Ovary (tissue), 7 donors: ENCODE results near the genes CD24 and SOBP.

GRCh38 chr6:106798971-106800017 is 169.9 kb downstream of the QRSL1 start:
- PRO-cap, 7 experiments: no peak in any of the 7 experiments
- RAMPAGE, long total RNA, 2 experiments: no peak in any of the 2 experiments

DNA sequence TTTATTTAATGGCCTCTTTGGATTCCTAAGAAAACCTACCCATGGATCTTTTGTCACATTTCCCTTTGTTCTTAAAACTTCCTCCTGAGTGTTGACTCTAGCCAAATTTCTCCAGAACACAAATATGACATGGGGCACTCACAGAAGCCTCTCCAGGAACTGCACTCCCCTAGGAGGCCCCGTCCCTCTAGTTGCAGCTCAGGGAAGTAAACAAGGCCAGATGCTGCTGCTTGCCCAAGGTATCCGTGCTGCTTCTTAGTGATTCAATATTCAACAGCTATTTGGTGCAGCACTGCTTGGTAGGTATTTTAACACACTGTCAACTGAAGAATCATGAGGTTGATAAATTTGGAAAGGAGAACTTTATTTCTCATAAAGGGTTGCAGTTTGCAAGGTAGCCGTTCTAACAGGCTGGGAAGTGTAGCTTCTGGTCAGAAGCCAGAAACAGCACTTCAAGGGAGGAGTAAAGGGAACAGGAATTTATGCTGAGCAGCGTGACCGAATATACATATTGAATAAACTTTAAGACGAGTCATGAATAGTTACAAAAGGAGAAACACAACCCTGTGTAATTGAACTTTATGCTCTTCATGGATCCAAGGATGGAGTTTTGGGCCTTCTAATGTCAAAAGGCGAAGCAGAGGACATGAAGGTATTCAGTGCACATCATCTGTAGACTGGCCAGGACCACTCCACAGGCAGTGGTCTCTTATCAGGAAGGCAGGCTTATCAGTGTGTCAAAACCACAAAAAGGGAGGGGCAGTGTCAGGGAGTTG is 63.3 kb downstream of the CD24 start:
- PRO-cap, 7 experiments: no peak in any of the 7 experiments
- RAMPAGE, long total RNA, 2 experiments: no peak in any of the 2 experiments

DNA sequence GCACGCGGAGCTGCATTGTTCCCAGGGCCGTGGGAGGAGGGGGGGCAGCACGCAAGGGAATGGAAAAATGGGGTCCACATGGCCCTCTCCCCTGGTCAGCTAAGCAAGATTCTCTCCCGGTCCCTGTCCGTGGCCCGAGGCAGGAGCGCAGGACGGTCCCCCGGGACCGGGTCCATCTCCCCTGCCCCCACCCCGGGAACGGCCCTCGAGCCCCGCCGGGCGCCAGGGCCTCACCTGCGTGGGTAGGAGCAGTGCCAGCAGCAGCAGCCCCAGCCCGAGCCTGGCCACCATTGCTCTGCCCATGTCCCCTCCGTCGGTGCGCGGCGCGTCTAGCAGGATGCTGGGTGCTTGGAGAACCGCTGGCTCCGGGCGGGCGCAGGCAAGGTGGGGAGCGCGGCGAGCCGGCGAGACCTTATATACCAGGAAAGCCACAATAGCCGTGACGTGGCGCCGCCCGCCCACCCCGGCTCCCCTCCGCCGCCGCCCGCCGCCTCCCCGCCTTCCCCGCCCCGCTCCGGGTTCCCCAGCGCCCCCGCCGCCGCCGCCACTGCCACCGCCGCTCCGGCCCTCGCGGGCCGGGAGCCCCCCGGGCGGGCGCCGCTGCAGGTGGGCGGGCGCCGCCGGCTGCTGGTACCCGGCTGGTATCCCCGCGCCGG is at the start of gene CD24:
TSS of gene CD24 (minus strand) at position 386 of the 656 bp plus-strand sequence.
- PRO-cap, 7 experiments: no peak in any of the 7 experiments
- RAMPAGE, long total RNA, 2 experiments: start-site peak on the minus strand in 2 of 2 experiments, centred at position 388 of the sequence, 118 to 854 reads per replicate

GRCh38 chr6:107114045-107115196 is 894 bp downstream of the BEND3 start:
- PRO-cap, 7 experiments: peak in 5 of 7 experiments; most common plus-strand start chr6:107114807 (in 3); most common minus-strand start chr6:107115107 (in 2)
- RAMPAGE, long total RNA, 2 experiments: no peak in any of the 2 experiments

DNA sequence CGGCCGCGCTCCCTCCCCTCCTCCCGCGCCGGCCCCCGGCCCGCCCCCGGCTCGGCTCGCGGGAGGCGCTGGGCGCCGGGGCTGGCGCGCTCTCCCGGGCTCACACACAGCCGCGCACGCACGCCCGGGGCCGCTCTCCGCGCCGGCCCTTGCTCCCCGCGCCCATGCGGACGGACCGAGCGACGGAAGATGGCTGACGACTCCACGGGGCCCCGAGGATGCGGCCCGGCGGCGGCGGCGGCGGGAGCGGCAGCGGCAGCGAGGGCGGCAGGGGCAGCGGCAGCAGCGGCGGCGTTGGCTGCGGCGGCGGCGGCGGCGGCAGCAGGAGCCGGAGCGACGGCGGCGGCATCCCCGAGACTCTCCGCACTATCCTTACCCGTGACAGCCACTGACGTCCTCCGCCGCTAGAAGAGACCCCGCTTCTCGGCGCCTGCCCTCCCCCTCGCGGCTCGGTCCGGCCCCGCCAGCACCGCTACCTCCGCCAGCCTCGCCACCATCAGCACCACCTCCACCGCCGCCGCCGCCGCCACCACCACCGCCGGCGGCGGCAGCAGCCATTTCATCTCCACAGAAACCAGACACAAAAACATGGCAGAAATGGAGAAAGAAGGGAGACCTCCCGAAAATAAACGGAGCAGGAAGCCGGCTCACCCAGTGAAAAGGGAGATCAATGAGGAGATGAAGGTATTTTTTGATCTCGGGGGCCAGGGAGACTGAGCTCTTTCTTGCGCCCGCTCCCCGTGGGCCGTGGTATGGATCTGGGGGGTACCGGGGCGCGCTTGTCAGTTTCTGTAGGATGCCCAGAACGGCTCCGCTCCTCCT is at the start of gene SOBP:
TSS of gene SOBP (plus strand) at position 89 of the 822 bp plus-strand sequence.
- PRO-cap, 7 experiments: peak in 7 of 7 experiments; most common plus-strand start position 109 of the sequence (in 7); most common minus-strand start position 760 of the sequence (in 6)
- RAMPAGE, long total RNA, 2 experiments: start-site peak on the plus strand in 2 of 2 experiments, centred at positions 511 to 515 of the sequence, 23 to 36 reads per replicate

DNA sequence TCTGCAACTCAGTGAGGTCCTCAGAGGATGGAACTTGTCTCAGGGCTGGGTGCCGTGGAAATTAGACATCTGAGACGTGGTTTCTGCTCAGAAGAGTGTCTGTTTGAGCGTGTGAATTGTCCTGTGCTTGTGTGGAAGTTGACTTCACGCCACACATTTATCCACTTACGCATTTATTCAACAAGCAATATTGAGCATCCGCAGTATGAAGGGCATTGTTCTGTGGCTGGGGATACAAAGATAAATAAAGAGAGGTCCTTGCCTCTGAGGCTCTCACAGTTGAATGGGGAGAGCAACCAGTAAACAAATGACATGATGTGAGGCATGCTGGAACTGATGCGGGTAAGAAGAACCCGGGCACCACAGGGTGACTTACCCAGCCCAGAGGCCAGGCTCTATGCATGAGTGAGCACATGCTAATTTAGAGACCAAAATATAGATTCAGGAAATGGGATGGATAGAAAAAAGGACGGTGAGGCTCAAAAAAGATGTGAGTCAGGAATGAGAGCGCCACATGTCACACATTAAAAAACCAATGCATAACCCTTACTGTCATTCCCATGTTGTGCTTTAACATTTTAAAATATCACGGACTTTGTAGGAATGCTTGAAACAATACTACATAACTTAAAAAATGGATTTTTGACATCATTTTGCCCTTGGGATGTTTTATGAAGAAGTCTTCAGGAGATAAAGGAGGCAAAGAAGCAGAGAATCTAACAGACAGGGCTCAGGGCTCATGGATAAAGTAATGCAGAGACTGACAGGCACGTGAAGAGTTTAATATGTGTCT is 60.5 kb downstream of the SOBP start:
- PRO-cap, 7 experiments: no peak in any of the 7 experiments
- RAMPAGE, long total RNA, 2 experiments: start-site peak on the plus strand in 1 of 2 experiments, centred at position 527 of the sequence, 18 reads per replicate

- PRO-cap, 7 experiments: peak in 2 of 7 experiments; most common minus-strand start chr6:107561511 (in 1)
- RAMPAGE, long total RNA, 2 experiments: no peak in any of the 2 experiments
Measured at GRCh38 chr6:107561350-107561669, 71.4 kb downstream of the SOBP start.

- PRO-cap, 7 experiments: no peak in any of the 7 experiments
- RAMPAGE, long total RNA, 2 experiments: no peak in any of the 2 experiments
Measured at GRCh38 chr6:107653135-107653754, 163.3 kb downstream of the SOBP start.

GRCh38 chr6:107712748-107713097 is 111.4 kb downstream of the SCML4 start:
- PRO-cap, 7 experiments: no peak in any of the 7 experiments
- RAMPAGE, long total RNA, 2 experiments: no peak in any of the 2 experiments

- PRO-cap, 7 experiments: peak in 6 of 7 experiments; most common plus-strand start chr6:107848515 (in 6); most common minus-strand start chr6:107848341 (in 2)
- RAMPAGE, long total RNA, 2 experiments: no peak in any of the 2 experiments
Measured at GRCh38 chr6:107848023-107848614, 24.0 kb upstream of the SCML4 start.

DNA sequence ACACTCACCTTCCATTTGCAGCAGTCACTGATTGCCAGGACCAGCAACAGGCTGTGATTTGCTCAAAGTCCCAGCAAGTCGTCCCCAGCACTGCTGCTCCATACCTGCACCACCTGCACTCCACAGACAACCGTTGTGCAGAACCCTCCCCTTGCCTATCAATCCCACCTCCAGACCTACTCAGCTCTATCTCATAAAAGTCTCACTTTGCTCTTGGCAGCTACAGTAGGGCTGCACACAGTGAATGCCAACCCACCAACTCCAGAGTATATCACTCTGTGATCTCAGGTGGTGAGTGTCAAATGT is 43.2 kb upstream of the SCML4 start:
- PRO-cap, 7 experiments: no peak in any of the 7 experiments
- RAMPAGE, long total RNA, 2 experiments: no peak in any of the 2 experiments

DNA sequence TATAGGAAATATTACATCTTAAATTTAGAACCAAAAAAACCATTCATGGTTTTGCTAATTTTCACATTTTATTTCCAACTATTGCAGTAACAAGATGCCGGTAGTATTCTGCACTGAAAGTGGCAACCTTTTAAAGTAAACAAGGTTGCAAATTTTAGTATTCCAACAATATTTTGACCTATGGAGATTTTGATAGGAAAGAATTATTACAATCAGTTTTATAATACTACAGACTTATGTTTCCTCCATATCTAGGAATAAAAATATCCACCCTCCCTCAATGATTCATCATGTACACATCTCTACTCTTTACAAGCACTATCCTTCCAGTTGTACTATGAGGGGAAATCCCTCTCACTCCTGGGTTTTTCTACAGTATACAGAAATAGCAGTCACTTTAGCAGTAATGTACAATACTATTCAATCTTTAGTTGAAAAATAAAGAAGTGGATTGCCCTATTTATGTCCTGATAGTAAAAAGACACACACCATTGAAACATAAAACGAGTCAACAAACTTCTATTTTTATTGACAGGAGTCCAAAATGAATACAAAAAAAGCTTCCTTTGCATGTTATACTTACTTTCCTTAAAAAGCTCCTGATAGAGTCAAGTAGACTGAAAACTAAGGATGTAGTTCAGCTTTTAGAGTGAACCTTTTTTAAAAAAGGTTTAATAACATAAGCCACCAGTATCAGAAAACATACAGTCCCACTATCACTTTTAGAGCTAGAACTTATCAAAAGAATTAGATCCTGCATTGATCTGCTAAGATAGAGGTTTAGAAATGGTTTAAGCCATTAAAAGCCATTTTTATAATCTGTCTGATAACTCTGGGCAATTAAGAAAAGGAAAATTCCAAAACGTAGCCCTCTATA is 46.4 kb upstream of the SCML4 start:
- PRO-cap, 7 experiments: no peak in any of the 7 experiments
- RAMPAGE, long total RNA, 2 experiments: no peak in any of the 2 experiments

DNA sequence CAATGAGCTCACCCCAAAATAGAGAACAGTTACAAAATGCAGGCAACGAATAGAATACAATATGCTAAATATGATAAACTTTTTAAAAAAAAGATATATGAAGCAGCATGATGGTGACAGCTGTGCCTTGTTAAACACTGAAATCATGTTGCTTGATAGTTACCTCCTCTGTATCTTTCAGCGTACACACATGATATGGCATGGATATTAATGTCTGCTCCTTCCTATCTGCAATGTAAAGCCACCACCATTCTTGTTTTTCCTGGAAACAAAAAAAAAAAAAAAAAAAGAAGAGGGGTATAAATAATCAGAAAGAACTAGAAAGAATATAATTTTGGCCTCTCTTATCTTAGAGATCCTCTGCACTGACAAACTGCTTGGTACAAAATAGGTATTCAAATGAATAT is 52.3 kb upstream of the SCML4 start:
- PRO-cap, 7 experiments: no peak in any of the 7 experiments
- RAMPAGE, long total RNA, 2 experiments: no peak in any of the 2 experiments

DNA sequence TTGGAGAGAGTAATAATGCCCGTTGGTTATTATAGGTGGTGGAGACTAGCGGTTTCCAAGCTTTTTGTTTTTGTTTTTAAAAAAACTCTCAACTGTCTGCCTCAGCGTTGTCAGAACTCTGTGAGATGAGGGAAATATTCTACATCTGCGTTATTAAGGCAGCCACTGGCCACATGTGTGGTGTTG is 541 bp upstream of the OSTM1 start:
- PRO-cap, 7 experiments: peak in 1 of 7 experiments; most common minus-strand start position 127 of the sequence (in 1)
- RAMPAGE, long total RNA, 2 experiments: no peak in any of the 2 experiments

DNA sequence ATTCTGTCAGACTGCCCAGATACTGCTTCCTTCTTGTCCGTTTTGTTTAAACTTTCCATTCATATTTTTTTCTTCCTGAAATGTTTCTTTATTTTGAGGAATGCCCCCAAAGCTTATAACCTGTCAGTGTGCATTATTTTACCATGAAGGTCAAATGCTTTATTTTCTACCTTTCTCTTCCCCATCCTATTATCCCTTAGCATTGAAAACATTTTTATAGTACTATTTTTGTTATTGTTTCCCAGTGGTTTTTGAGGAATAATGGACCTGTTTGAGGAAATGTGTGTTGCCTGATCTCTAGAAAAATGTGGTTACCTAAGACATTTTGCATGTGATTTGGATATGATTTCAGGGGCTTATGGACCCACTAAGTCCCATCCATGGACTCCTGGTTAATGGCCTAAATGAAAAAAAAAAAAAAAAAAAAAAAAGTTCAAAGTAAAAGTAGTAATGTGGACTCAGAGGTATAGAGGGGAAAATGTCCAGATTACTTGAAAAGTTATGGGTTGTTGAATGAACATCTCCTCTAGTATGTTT is 35.3 kb downstream of the FOXO3 start:
- PRO-cap, 7 experiments: no peak in any of the 7 experiments
- RAMPAGE, long total RNA, 2 experiments: no peak in any of the 2 experiments

GRCh38 chr6:108606036-108606259 is 45.2 kb downstream of the FOXO3 start:
- PRO-cap, 7 experiments: no peak in any of the 7 experiments
- RAMPAGE, long total RNA, 2 experiments: no peak in any of the 2 experiments

- PRO-cap, 7 experiments: no peak in any of the 7 experiments
- RAMPAGE, long total RNA, 2 experiments: no peak in any of the 2 experiments
Measured at GRCh38 chr6:108635909-108636193, 75.1 kb downstream of the FOXO3 start.

DNA sequence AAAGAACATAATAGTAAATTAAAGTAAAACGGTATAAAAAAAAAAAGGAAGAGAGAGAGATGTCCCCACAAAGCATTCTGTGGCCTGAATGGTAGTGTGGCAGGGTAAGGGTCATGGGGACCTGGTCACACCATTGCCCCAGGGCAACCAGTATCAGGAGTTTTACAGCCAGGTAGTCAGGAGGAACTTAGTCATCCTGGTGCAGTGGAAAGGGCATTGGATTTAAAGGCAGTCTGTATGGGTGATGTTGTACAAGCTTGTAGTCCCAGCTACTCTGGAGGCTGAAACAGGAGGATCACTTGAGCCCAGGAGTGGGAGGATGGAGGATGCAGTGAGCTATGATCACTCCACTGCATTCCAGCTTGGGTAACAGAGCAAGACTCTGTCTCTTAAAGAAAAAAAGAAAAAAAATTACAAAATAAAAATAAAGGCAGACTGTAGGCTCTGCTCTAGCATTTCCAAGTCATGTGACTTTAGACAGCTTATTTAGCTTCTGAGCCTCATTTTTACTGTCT is 112.8 kb upstream of the ARMC2 start:
- PRO-cap, 7 experiments: no peak in any of the 7 experiments
- RAMPAGE, long total RNA, 2 experiments: no peak in any of the 2 experiments

DNA sequence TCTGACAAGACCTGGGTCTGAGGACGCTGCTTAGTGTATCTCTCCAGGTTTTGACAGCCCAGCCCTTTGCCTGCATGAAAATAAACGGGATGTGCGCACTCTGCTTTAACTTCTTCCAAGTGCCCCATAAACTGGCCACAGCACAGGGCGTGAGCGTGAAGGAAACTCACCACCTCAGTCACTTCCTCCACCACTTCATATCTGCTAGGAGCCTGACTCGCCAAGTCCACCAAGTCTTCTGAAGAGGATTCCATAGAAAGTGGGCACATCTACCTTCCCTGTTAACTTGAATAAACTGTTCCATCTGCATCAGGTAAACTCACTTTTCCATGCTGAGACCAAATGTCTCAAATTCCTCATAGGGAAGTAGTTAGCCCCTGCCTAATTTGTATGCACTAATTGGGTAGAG is 109.1 kb upstream of the ARMC2 start:
- PRO-cap, 7 experiments: no peak in any of the 7 experiments
- RAMPAGE, long total RNA, 2 experiments: no peak in any of the 2 experiments

DNA sequence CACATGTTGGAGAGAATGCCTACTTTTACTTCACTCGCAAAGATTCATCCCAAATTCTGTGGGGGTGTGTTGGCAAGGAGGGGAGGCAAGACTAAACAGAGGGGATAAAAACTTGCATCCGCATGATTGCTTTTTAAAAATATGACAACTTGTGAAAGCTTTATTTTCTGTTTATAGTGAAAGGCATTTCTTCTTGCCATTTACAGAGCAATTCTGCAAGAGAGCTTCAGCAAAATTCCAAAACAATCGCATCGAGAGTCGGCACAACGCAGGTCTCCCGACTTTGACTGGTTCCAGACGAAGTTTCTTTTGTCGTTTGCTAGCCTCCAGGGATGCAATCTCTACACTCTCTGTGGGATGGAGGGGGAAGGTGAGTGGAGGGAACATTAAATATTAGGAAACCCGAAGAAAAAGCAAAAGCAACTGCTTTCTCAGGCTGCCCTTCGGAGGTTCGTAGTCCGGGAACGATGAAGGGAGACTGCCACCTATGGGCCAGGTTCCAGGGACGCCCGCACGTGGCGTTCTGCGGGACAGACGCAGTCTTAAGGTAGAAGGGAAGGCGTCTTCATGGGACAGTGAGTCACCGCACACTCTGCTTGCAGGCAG is 66.1 kb upstream of the ARMC2 start:
- PRO-cap, 7 experiments: peak in 3 of 7 experiments; most common plus-strand start position 533 of the sequence (in 1); most common minus-strand start position 453 of the sequence (in 3)
- RAMPAGE, long total RNA, 2 experiments: start-site peak on the plus strand in 1 of 2 experiments, centred at position 392 of the sequence, 5 reads per replicate